ENCODE measurements around a stretch of chr2.

DNA sequence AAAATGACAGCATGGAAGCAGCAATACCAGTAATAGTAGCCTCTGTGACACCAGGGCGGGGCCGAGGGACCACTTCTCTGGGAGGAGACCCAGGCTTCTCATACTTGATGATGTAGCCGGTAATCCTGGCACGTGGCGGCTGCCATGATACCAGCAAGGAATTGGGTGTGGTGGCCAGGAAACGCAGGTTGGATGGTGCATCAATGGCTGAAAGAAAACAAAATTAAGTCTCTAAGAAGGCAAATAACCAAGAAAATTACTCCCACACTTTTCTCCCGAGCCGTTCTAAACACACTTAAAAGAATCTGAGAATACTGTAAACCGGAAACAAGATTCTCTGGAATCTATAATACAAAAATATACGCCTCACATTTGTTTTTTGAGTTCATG is 60.7 kb downstream of the FN1 start:
- PRO-cap, 6 experiments: no peak in any of the 6 experiments
- RAMPAGE, long total RNA, 2 experiments: no peak in any of the 2 experiments
- RRBS: no CpG with 5 or more reads among the region's 10 CpGs

GRCh38 chr2:215443168-215443627 is 7.3 kb upstream of the FN1 start:
- PRO-cap, 6 experiments: peak in 2 of 6 experiments; most common plus-strand start chr2:215443418 (in 2)
- RAMPAGE, long total RNA, 2 experiments: no peak in any of the 2 experiments
- RRBS: no CpG with 5 or more reads among the region's 10 CpGs

GRCh38 chr2:215624137-215624846 is 188.4 kb upstream of the FN1 start:
- PRO-cap, 6 experiments: no peak in any of the 6 experiments
- RAMPAGE, long total RNA, 2 experiments: no peak in any of the 2 experiments
- RRBS: no CpG with 5 or more reads among the region's 11 CpGs

- PRO-cap, 6 experiments: no peak in any of the 6 experiments
- RAMPAGE, long total RNA, 2 experiments: no peak in any of the 2 experiments
- RRBS: no CpG with 5 or more reads among the region's 5 CpGs
Observed at GRCh38 chr2:215657819-215658312, 222.0 kb upstream of the FN1 start.

DNA sequence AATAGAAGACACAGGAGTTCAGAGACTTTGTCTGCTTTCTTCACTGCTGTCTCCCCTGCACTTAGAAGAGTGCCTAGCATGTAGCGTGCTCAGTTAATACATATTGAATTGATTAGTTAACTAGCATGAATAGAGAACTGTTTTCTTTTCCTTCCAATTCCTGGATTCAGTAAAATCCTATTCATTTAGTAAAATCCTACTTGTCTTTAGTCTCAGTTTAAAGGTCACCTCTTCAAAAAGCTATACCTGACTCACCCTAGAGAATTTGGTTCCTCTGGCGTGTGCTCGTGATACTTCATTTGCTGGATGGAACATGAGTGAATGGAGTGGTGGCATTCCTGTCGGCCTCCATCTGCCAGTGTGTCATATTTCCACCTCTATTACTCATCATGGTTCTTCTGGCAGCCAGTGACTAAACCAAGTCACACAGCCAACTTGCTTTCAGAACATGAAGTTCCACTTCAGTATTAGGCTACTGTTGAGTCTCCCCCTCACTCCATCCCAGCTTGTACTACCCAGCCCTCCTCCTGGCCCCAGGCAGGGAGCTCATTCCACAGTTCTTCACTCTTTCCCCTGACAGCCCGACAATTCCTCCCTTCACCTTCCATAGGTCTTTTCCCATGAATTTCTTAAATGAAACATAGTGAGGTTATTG is 169.9 kb downstream of the MREG start:
- PRO-cap, 6 experiments: peak in 2 of 6 experiments; most common plus-strand start position 564 of the sequence (in 1); most common minus-strand start position 360 of the sequence (in 2)
- RAMPAGE, long total RNA, 2 experiments: no peak in any of the 2 experiments
- RRBS: no CpG with 5 or more reads among the region's 5 CpGs

DNA sequence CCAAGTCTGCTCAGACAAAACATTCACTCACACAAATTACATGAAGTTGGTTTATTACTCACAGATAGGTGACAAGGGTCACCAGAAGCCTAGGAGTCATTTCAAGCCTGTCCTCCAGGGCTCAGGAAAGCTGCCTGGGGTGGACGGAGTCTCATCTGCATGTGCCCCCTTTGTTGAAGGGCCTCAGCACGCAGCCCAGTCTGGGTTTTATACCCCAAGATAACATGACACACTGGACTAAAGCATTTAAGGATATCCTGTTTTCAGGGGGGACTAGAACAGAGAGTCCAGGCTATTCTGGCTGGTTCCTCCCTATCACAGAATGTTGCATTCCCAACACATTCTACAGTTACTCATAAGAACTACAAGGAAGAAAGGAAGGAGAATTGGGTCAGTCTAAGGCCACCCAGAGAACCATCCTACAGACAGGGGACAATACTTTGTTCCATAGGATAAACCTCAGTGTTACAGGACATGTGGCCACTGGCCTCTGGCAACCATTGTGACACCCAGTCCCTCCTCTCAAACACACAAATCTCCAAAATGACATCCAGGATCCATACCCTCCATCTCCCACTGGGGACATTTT is 164.6 kb downstream of the MREG start:
- PRO-cap, 6 experiments: no peak in any of the 6 experiments
- RAMPAGE, long total RNA, 2 experiments: no peak in any of the 2 experiments
- RRBS: no CpG with 5 or more reads among the region's 2 CpGs

DNA sequence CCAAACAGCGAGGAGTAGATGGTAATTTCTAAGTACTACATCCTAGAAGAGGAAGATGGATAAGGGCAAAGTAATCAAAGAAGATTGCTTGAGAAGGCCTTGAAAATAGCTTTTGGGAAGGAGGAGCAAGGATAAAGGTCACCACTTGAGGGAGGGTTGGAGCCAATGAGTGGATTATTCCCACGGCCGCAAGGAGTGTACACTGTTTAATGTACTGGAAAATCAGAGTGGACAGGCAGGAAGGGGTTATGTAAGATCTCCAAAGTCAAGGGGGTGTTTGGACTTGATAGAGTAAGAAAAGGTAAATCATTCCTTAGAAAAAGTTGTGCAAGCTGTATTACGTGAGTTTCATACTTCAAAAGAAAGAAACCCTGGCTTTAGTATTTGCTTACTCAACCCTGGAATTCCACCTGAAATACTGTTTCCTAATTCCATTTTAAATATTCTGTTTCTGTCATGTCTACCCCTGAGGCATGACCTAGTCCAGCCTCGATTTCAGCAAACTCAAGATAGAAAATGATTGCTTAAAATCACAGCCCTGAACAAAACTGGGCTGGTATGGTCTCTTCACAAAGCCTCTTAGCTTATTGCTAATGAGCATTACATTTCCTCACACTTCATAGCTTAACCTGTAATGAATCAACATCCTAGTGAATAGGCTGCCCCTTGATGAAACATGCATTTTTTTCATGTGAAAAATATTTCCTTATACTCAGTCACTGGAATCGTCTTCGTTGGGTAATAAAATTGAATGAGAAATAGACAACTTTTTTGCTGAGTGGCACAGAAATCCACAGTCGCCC is 1.1 kb downstream of the MREG start:
- PRO-cap, 6 experiments: no peak in any of the 6 experiments
- RAMPAGE, long total RNA, 2 experiments: no peak in any of the 2 experiments
- RRBS: no CpG with 5 or more reads among the region's 8 CpGs

DNA sequence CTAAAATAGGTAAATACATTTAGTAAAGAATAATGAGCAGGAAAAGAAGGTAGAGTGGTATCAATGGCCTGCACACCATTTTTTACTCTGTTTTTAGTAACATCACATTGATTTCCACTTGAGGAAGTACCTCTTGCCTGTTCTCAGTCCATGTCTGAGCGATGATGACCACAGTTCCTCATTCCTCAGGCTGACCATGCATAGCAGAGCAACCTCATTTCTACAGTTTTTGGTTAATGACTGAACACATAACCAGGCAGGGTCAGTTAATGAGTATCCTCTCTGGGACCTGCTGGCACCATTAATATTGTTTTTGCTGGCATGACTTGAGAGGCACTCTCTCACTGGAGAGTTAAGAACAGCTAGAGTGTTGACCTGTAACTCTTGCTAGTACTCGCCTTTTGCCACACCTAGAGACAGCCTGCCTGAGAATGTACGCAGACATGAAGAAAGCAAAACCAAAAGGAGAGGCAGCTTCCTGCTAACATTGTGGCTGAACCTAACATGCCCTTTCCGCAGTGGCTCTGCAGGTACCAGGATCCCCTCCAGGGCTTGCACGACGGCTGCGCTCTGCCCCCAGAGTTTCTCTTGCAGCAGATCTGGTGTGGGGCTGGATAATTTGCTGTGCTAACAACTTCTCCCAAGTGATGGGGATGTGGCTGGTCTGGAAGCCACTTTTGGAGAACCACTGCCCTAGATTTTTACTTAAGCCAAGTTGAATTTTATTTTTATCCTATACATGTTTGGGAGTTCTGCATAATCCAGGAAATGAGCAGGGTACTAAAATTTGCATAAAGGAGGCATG is 23.8 kb downstream of the PECR start:
- PRO-cap, 6 experiments: no peak in any of the 6 experiments
- RAMPAGE, long total RNA, 2 experiments: no peak in any of the 2 experiments
- RRBS: no CpG with 5 or more reads among the region's 7 CpGs

- PRO-cap, 6 experiments: peak in 6 of 6 experiments; most common plus-strand start chr2:216114969 (in 3); most common minus-strand start chr2:216114806 (in 1)
- RAMPAGE, long total RNA, 2 experiments: no peak in any of the 2 experiments
- RRBS: no CpG with 5 or more reads among the region's 31 CpGs
Observed at GRCh38 chr2:216114614-216115702, 5.8 kb downstream of the XRCC5 start.

DNA sequence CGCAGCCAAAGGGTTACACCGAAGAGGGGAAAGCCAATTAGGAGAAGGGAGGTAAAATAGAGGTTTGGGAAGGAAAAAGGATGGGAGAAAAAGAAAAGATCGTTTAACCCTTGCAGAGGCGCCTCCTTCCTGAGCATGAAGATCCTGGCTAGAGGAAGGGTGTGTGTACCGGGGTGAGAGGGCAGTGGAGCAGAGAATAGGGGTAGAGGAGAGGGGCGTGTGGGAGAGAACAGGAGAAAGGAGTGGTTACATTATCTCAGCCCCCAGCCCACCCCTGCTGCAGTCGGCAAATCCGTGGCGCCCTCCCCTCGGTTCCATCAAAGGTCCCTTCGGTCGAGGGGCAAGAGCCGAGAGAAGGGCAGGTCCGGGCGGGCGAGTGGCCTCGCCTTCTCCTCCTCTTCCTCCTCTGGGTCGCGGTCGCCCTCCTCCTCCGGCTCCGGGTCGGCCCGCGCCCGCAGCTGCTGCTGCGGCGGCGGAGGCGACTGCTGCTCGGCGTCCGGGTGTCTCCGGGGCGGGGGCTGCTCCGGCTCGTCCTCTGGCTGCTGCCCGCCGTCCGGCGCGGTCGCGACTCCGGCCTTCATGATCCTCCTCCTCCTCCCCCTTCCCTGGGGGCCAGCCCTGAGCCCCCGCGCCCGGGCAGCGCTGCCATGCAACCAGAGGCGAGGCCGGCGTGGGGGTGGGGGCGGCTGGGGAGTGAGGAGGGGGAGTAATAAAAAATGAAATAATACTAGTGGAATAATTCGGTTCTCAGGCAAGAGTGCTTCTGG is 1.1 kb downstream of the MARCHF4 start:
- PRO-cap, 6 experiments: peak in 1 of 6 experiments; most common minus-strand start position 486 of the sequence (in 1)
- RAMPAGE, long total RNA, 2 experiments: no peak in any of the 2 experiments
- RRBS: 2% methylated on average over 23 of the region's 54 CpGs

DNA sequence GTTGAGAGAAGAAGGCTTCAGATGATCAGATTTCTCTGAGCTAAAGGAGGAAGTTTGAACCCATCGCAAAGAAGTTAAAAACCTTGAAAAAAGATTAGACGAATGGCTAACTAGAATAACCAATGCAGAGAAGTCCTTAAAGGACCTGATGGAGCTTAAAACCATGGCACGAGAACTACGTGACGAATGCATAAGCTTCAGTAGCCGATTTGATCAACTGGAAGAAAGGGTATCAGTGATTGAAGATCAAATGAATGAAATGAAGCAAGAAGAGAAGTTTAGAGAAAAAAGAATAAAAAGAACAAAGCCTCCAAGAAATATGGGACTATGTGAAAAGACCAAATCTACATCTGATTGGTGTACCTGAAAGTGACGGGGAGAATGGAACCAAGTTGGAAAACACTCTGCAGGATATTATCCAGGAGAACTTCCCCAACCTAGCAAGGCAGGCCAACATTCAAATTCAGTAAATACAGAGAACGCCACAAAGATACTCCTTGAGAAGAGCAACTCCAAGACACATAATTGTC is 42.7 kb upstream of the RPL37A start:
- PRO-cap, 6 experiments: no peak in any of the 6 experiments
- RAMPAGE, long total RNA, 2 experiments: no peak in any of the 2 experiments
- RRBS: no CpG with 5 or more reads among the region's 8 CpGs

- PRO-cap, 6 experiments: no peak in any of the 6 experiments
- RAMPAGE, long total RNA, 2 experiments: no peak in any of the 2 experiments
- RRBS: 5% methylated on average over 1 of the region's 13 CpGs
Observed at GRCh38 chr2:216498087-216498579, 511 bp upstream of the RPL37A start.

GRCh38 chr2:216504388-216505387 is 6.0 kb downstream of the RPL37A start:
- PRO-cap, 6 experiments: no peak in any of the 6 experiments
- RAMPAGE, long total RNA, 2 experiments: no peak in any of the 2 experiments
- RRBS: no CpG with 5 or more reads among the region's 9 CpGs

DNA sequence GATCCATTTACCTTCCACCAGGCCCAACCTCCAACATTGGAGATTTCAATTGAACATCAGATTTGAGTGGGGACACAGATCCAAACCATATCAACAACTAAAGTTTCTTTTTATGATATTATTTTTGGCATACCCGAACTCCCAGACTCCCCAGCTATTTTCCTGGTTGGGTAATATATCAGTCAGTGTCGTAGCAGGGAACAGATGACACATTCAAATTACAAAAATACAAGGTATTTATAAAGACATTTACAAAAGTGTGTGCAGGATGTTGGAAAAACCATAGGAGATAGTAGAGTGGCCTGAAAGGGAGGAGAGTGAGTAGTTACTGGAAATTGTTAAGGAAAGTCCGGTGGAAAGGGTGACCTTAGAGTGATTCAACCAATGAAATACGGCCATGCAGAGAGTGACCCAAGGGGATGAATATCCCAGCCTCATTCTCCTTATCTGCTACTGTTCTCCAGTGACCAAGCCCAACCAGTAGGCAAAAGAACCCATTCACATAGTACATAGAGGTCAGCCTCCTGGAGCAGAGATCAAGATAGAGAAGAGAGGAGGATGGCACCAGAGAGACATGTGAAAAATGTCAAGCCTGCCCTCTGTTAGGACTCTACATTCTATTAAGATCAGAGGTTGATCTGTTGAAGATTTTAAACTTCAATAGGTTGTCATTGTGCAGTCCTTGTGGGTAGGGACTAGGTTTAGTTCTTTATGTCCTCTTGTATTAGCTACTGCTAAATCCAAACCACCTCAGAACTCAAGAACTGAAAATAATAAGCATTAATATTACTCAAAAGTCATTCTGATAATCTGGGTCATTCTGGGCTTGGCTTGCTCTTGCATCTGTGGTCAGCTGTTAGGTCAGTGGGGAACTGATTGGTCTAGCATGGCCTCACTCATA is 9.1 kb downstream of the RPL37A start:
- PRO-cap, 6 experiments: peak in 1 of 6 experiments; most common plus-strand start position 547 of the sequence (in 1)
- RAMPAGE, long total RNA, 2 experiments: no peak in any of the 2 experiments
- RRBS: no CpG with 5 or more reads among the region's 4 CpGs

- PRO-cap, 6 experiments: peak in 1 of 6 experiments; most common minus-strand start chr2:216554862 (in 1)
- RAMPAGE, long total RNA, 2 experiments: no peak in any of the 2 experiments
- RRBS: no CpG with 5 or more reads among the region's 3 CpGs
Observed at GRCh38 chr2:216554634-216555122, 56.0 kb downstream of the RPL37A start.

DNA sequence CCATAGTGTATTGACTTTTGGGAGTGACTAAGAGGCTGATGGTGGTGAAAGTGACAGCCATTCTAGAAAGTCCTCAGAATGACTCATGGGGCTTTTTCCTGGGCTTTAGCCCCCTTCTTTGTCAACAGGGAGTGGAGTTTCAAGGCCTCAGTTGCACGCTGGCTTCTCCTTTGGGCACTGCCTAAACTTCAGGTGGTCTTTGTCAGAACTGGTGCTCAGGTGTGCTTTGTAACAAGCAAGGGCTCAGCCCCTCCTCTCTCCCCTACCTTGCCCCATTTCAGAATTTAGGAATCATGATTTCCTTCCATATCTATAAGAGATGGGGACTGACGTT is 61.3 kb upstream of the IGFBP2 start:
- PRO-cap, 6 experiments: no peak in any of the 6 experiments
- RAMPAGE, long total RNA, 2 experiments: no peak in any of the 2 experiments
- RRBS: no CpG with 5 or more reads among the region's 2 CpGs

DNA sequence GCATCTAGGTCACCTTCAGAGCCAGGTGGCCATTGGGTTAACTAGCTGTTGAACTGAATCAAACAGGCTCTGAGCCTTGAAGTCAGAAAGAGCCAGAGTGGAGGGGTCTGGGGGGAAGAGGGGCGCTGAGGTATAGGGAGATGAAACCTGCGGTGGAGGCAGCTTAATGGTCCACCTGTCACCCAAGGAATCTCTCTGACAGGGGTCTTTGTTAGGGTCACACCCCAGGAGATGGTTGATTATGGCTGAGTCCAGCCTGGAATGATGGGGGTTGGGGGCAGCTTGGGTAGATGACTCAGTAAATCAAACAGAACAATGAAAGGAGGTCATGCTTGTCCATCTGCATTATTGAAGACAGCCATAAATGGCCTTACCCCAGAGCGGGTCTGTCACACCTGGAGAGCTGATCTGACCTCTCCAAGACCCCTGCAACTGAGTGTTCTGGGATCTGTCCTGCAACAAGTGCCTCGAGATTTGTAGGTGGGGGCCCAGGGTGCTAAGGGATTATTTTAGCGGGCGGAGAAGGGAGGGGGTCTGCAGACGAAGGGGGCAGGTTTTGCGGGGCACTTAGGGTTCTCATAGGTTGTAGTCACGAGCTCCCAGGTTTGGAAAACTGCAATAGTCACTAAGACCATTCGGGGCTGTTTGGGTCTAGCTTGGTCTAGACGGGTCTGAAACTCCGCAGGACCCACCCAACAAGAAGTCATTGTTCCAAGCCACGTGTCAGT is 828 bp upstream of the IGFBP2 start:
- PRO-cap, 6 experiments: no peak in any of the 6 experiments
- RAMPAGE, long total RNA, 2 experiments: no peak in any of the 2 experiments
- RRBS: no CpG with 5 or more reads among the region's 13 CpGs

DNA sequence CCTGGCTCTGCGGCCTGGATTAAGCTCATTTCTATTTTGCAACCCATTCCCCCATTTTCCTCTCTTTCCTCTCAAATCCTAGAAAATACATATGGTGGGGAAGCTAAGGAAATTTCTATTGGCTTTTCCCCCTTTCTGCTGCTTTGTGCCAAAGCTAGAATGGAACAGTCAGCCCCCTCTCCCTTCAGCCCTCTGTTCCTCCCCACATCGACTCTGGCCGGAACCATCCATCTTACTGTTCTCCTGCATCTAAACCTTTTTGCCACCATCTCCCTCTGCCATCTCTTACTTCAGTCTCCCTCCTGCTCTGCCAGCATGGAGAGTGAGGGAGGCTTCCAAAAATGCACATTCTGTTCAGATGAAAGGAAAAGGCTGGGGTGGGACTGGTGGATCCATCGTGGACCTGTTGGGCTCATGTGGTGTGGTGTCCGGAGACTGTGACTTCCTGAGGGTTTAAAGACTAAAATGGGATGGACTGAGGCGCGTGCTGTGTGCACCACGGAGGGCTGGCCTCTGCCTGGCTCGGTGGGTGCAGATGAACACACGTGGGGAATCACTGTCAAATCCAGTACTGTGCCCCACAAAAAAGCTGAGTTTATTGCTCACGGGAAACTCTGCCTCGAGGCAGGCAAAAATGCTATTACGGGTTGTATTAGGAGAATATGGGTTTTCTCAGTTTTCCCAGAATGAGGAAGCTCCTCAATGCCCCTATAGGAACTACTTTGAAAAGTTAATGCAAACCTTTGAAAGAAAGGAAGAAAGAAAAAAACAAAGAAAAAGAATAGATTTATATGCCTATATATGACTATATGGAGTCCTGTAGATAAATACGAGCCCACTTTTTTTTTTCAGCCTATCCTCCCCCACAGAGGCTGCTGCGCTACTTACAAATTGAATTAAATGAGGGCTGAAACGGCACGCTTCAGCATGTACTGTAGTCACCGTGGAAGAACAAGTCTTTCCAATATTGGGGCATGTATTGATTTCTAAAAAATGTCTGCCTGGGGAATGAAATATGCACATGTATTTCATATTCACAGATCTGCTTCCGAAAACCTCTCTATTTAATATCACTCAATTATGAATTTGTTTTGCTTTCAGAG is 20.0 kb downstream of the IGFBP5 start:
- PRO-cap, 6 experiments: no peak in any of the 6 experiments
- RAMPAGE, long total RNA, 2 experiments: start-site peak on the minus strand in 2 of 2 experiments, centred at positions 208 to 951 of the sequence, 20 to 89 reads per replicate
- RRBS: no CpG with 5 or more reads among the region's 19 CpGs

DNA sequence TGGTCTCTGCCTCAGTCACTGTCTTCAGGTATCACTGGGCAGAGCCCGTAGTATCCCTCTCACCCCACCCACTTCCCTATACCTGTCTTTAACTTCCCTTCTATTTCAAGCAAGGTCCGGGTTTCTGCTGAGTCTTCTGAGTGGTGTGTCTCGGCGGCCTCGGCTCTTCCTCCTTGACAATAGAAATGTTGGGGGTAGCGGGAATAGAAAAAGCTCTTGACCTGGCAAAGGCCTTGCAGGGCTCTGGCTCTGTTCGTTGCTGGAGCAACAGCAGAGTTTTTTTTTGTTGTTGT is 16.0 kb upstream of the IGFBP5 start:
- PRO-cap, 6 experiments: no peak in any of the 6 experiments
- RAMPAGE, long total RNA, 2 experiments: no peak in any of the 2 experiments
- RRBS: no CpG with 5 or more reads among the region's 7 CpGs

- PRO-cap, 6 experiments: no peak in any of the 6 experiments
- RAMPAGE, long total RNA, 2 experiments: no peak in any of the 2 experiments
- RRBS: 11% methylated on average over 3 of the region's 6 CpGs
Observed at GRCh38 chr2:216909419-216909967, 49.6 kb upstream of the TNP1 start.

Data from heart left ventricle (tissue), 7 donors.